ENCODE results near the gene MALRD1.

GRCh38 chr10:17074496-17074797, 55.2 kb downstream of the CUBN start:
- PRO-cap: no peak
- RAMPAGE, long total RNA: no peak

DNA sequence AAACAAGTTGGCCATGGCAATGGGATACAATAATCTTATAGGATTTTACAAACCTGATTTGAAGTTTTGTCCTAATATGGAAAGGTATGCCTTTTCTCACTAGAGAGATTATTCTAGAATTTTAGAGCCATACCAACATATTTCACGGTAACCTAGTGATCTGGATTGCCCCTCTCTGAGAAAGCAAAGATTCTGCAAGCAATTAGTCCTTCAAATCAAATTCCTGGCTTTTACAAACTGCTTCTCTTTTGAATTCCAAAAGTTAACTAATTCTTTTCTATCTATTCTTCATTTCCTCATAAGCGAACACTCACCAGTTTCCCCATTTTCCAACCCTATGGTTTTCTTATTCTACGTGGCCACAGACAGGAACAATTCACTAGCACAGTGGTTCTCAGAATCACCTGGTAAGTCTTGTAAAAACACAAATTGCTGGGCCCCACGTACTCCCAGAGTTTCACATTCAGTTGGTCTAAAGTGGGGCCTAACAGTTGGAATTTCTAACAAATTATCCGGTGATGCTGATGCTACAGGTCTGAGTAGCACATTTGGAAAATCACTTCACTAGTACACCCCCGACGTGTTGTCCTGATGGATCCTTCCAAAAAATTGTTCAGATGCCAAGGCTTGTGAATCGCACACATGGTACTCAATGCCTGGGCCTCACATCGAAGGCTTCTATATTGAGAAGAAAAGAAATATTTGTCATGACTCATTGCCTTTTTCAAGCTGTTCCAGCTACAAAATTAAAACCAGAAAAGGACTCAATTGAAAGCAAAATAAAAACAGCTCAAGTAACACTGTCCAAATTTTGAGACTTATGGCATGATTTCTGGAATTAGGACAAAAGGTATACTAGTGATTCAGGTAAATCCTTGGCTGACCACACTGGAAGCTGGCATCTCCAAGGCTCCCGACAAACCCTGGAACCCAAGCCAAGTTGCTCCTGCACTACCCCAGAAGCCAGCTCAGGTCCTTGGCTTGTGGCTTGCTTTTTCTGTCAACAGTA, 13.1 kb upstream of the VIM start:
- PRO-cap: no peak
- RAMPAGE, long total RNA: start-site peak on the minus strand centred at position 669 of the sequence, 247 bp wide, 5 reads

- PRO-cap: no peak
- RAMPAGE, long total RNA: no peak
Observed at GRCh38 chr10:17239959-17240526, 12.0 kb downstream of the VIM start.

DNA sequence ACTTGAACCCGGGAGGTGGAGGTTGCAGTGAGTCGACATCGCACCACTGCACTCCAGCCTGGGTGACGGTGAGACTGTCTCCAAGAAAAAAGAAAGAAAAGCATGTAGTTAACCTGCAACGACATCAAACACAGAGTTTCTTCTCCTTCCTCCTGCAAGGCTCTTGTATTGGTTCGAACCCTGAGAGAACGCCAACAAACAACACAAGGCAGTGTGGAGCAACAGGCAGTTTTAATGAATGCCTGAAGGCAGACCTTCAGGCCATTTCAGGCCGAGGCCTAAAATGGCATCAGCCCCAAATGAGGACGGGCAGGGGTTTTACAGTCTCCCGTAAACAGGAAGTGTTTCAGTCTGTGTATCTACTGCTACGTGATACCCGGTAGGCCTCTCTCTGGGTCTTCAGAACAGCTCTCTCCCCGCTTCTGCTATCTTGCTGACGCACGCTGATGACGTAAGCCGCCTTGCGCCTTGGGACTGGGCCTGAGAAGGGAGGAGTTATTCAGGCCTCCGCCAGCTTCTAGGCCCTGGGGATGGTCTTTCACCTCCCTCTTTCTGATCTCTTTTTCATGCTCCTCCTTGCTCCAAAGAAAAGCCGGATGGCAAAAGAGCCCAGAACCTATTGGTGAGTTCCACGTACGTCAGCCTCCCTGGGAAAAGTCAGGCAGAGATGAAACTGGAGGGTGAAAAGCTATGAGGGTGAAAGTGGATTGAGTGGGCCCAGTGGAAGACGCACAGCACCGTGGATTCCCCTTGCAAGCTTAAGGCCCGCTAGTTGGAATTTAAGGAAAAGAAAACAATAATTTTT, 67.7 kb downstream of the ST8SIA6 start:
- PRO-cap: no peak
- RAMPAGE, long total RNA: no peak

DNA sequence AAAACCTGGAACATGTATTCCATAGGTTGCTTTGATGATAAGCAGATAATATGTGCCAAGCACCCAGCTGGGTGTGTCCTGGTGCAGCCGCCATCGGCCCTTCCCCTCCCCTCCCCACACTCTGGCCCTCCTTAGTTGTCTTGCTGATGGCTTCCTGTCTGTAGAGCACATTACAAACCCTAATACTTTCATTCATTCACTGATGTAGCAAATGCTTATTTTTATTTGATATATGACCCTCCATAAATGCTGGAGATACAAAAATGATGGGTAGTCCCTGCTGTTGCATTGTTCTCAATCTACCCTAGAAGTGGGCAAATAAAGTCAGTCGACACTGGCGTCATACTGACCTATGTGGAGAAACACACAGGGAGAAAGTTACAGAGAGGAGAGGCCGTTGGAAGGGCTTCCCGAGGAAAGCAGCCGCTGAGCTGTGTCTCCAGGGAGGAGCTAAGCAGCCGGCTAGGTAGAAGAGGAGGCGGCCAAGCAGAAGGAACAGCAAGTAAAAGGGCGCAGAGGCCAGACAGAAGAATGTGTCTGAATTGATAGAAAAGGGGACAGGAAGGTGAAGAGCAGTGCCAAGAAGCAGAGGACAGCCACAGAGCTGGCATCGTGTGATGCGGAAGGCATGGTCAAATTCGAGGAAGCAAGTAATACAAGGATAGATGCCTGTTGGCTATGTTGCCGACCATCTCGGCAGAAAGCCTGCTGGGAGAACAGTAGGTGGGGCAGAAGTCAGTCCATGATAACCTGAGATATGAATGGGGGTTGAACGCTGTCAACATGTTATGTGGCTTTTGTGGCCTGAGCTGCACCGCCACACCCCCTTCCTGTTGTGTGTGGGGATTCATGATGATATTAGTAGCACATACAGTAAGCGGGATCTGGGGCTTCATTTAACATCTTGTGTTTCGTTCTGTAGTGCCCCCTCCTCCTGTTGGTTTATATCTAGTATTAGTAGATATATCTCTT, 25.9 kb downstream of the ST8SIA6 start:
- PRO-cap: no peak
- RAMPAGE, long total RNA: no peak

- PRO-cap: no peak
- RAMPAGE, long total RNA: no peak
Observed at GRCh38 chr10:17445331-17446240, 8.8 kb downstream of the ST8SIA6 start.

DNA sequence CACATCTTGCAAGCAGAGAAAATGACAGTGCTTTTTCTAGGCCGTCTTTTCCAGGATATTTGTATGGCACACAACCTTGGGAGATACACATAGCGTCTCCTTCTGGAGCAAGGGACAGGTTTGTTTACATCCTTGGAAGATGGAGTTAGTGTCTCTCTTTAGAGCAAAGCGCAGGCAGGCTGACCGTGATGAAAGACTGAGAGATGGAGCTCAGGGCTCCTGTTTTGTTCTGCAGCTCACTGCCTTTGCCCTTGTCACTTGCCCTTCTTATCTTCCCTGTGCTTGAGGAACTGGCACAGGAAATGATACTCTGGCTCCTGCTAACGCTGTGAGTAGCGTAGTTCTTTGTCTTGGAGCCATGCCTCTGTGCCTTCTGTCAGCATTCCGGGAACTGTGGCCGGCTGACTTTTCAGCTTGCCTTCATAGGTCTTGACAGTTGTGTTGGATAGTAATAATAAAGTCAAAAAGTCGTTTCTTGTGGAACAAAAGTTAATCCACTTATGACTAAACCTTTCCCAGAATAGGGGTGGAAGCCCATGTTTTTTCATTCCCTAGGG, 16.9 kb upstream of the TMEM236 start:
- PRO-cap: no peak
- RAMPAGE, long total RNA: no peak

- PRO-cap: unidirectional peak, minus-strand start at chr10:17744497
- RAMPAGE, long total RNA: no peak
Observed at GRCh38 chr10:17744244-17745178, 7.5 kb upstream of the TMEM236 start.

GRCh38 chr10:17891373-17892040, 60.2 kb upstream of the SLC39A12 start:
- PRO-cap: no peak
- RAMPAGE, long total RNA: no peak

GRCh38 chr10:18177044-18177657, 36.9 kb downstream of the CACNB2 start:
- PRO-cap: no peak
- RAMPAGE, long total RNA: no peak

- PRO-cap: unidirectional peak, plus-strand start at chr10:18180202
- RAMPAGE, long total RNA: no peak
Observed at GRCh38 chr10:18179799-18180374, 39.7 kb downstream of the CACNB2 start.

DNA sequence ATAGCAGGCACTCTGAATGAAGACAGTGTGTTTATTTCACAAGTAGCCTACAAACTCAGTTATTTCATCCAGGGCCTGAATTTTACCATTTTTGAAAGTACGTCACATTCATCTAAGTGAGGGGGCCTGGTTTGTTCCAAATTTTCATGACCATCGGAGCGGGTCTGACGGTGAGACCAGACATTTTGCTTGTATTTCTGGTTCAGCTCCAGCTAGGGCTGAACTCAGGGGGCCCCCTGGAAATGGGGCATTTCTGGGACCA, 74.9 kb downstream of the CACNB2 start:
- PRO-cap: no peak
- RAMPAGE, long total RNA: no peak

- PRO-cap: no peak
- RAMPAGE, long total RNA: no peak
Observed at GRCh38 chr10:18312604-18313068, 172.4 kb downstream of the CACNB2 start.

DNA sequence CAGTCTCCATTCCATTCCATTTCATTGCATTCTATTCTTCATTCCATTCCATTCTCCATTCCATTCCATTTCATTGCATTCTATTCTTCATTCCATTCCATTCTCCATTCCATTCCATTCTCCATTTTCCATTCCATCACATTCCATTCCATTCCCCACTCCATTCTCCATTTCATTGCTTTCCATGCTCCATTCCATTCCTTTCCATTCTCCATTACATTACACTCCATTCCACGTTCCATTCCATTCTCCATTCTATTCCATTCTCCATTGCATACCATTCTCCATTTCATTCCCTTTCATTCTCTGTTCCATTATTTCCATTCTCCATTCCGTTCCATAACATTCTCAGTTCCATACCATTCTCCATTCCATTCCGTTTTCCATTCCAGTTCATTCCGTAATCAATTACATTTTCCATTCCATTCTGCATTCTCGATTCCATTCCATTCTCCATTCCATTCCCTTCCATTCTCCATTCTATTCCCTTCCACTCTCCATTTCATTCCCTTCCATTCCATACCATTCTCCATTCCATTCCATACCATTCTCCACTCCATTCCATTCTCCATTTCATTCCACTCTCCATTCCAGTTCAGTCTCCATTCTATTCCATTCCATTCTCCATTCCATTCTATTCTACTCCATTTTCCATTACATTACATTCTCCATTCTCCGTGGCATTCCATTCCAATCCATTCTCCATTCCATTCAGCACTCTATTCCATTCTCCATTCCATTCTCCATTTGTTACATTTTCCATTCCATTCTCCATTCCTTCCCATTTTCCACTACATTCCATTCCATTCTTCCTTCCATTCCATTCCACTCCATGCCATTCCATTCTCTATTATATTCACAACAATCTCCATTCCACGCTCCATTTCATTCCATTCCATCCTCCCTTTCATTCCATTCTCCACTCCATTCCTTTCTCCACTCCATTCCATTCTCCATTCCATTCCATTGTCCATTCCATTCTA, 86.2 kb downstream of the NSUN6 start:
- PRO-cap: no peak
- RAMPAGE, long total RNA: no peak

- PRO-cap: no peak
- RAMPAGE, long total RNA: no peak
Observed at GRCh38 chr10:18570468-18570939, 80.9 kb downstream of the NSUN6 start.

DNA sequence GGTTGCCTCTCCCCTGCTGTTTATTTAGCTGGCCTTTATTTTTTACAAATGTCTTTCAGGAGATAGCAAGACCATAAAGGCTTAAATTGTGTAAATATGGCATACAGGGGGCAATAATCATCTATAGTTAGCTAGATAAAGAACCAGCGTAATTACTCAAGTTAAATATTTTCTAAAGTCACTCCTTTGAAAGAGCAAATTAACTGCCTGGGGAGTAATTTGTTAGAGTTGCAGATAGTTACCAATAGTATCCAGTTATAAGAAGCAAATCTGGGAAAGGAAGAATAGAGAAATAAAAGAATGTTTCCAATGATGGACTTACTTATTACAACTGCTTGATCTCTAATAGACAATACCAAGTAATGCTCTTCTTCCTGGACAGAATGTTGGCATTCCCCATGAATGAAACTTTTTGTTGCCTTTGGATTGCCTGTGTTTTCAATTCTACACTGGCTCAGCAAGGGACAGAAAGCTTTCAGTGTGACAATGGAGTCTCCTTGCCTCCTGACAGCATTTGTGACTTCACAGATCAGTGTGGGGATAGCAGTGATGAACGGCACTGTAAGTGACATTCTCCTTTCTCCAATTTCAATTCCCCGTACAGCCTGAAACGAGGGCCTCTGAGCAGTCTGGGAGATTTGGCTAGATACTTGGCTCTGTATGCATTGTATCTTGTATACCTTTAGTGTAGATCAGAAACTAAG, at the start of gene MALRD1:
Gene MALRD1, plus strand, starts transcription at position 225 of the 704 bp plus-strand sequence.
- PRO-cap: no peak
- RAMPAGE, long total RNA: no peak

DNA sequence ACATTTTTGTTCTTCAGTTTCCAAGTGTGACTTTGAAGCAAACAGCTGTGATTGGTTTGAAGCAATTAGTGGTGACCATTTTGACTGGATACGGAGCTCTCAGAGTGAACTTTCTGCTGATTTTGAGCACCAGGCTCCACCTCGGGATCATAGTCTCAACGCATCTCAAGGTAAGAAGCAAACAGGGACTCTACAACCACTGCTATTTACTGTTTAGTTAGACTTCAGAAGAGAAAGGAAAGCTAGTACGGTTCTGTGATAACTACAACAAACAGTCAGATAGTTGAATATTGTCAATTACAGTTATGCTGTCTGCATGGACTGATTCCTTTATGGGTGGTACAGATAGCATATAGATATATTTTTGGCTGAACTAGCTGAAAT, 155.1 kb downstream of the MALRD1 start:
- PRO-cap: no peak
- RAMPAGE, long total RNA: no peak

DNA sequence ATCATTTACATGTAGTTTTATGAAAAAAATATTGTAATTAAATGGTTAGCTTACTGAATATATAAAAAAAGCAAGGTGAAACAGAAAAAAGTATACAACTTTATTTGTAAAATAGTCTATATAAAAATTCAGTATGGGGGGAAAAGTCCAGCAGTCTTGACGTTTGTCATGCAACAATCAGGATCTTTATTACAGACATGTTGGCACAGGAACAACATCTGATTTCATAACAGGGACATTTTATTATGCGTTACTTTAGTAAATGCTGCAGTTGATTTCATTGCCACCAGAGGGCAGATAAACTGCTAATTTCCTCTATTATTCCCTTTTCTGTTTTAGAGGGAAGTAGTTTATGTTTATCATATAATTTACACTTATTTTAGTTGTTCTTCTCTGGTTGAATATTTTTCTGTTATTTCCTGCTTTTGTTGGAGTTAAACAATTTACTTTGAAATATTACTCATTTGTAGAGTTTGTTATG, 3.2 kb downstream of the PLXDC2 start:
- PRO-cap: no peak
- RAMPAGE, long total RNA: no peak

- PRO-cap: no peak
- RAMPAGE, long total RNA: start-site peak on the plus strand at chr10:19869287-19869342, 5 reads
Observed at GRCh38 chr10:19868895-19869389, 52.7 kb downstream of the PLXDC2 start.

- PRO-cap: no peak
- RAMPAGE, long total RNA: no peak
Observed at GRCh38 chr10:19929314-19930197, 113.3 kb downstream of the PLXDC2 start.

All from vagina (tissue), 1 donor.